Skin of body (tissue), 2 donors: Measurements from ENCODE around the gene RAB19.

DNA sequence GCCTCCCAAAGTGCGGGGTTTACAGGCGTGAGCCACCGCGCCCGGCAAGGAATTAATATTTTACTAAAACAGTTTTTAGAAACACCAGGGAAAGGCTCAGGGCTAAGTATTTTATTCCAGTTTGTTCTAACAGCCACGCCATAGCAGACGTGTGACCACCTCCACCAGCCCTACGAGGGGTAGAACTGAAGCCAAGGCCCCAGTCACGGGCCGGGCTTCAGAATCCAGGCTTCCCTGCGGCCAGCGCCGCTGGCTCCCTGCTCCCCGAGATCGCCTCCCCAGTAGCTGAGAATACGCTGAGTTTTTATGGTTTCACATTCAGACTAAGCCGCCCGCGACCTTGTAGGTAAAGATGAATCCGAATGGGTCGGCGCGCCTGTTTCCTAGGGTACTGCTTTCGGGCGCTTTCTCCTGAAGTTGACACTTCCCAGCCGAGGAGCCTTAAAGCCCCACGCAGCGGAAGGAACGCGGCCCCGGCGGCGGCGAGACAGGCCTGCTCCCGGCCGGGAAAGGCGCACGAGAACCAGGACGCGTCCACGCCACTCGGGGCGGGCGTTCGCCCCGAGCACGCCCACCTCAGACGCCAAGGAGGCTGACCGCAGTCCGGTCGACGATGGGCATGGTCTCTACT is 645 bp upstream of the LUC7L2 start:
- RAMPAGE, long total RNA: no peak

- RAMPAGE, long total RNA: no peak
Observed at GRCh38 chr7:139360673-139361281, 1.1 kb downstream of the LUC7L2 start.

DNA sequence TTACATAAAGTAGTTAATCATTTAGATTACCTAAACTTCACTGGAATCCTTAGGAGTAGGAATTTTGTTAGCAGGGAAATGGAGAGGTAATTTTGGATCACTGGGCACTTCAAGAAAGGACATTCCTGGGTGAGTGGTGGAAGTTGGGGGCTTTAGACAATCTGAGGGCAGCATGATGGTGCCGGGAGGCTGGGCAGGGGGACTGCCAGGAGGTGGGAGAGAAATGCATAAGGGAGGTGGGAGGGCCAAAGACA is 3.1 kb downstream of the LUC7L2 start:
- RAMPAGE, long total RNA: no peak

DNA sequence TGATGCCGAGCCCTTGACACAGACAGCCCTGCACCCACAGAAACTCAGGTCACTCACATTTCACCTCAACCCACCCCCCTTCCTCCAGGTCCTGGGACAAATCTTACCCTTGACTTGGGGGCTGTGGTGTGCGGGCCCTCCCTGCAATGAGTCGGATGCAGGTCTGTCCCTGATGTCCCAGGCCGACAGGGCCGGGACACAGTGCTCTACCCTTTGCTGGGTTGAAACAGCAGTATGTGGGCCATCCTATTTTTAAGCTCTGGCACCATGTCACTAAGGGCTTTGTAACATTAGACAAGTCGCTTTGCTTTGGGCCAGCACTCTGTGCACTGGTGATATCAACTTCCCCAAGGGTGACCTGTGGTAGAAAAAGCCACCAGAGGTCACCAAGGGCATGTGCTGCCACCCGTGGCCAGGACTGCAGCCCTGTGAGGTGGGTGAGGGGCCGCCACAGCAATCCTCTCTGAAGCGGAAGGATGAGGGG is 51.2 kb downstream of the CLEC2L start:
- RAMPAGE, long total RNA: no peak

- RAMPAGE, long total RNA: no peak
Observed at GRCh38 chr7:139624342-139625478, 101.2 kb downstream of the CLEC2L start.

GRCh38 chr7:139658923-139659894 is 118.6 kb downstream of the HIPK2 start:
- RAMPAGE, long total RNA: no peak

- RAMPAGE, long total RNA: no peak
Observed at GRCh38 chr7:139704015-139704731, 73.6 kb downstream of the HIPK2 start.

DNA sequence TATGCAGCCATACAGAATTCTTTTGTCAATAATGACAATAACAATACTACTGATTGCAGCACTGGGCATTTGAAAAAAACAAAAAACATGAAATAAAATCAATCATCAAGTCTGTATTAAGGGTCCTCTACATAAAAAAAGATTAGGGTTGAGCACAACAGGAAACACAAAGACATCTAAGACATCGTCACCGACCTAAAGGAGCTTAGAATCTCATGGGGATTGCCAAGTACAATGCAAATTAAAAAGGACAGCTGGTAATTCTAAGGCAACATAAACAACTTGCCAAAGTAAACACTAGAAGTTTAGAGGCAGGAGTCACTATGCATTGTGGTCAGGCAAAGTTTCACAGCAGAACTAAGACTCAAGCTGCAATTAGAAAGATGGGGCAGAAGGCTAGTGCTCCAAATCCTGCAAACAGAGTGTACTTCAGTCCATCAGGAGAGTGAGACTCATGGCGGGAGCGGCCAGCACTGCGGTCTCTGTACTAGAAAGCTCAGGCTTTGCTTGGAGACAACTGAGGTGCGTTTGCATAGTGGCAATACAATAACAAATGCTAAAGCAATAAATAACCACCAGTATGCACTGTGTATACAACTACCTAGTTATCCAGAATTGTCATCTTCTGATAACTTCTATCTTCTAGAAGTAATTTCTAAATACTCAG is 52.7 kb downstream of the HIPK2 start:
- RAMPAGE, long total RNA: no peak

- RAMPAGE, long total RNA: no peak
Observed at GRCh38 chr7:139844559-139845153, 15.6 kb downstream of the TBXAS1 start.

GRCh38 chr7:139888035-139888975 is 59.2 kb downstream of the TBXAS1 start:
- RAMPAGE, long total RNA: no peak

DNA sequence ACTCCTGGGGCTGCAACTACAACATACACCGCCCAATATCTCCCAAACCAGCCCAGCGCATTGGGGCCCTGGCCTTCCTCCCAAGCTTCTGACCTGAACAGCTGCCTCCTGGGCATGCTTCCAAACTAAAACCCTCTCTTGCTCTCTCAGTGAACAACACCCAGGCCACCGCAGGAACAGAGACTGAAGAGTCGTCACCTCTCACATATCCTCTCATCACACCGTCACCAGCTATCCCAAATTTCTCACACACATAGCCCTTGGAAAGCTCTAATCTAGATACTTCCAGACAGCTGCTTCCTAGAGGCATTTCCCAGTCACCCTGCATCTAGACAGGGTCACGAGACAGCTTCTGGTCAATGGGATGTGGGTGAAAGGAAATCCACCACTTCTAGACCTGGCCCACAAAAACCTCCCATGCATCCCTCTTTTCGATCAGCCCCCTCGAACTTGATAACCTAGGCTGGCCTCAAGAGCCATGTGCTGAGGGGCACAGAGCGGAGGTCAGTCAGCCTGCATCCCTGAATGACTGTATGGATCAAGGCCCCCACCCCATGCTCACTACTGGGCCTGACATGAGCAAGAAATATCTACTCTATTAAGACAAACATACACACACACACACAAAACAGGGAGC is 1.8 kb downstream of the PARP12 start:
- RAMPAGE, long total RNA: no peak

- RAMPAGE, long total RNA: no peak
Observed at GRCh38 chr7:140083933-140084637, 21.3 kb upstream of the PARP12 start.

GRCh38 chr7:140098679-140099397 is 36.1 kb upstream of the PARP12 start:
- RAMPAGE, long total RNA: no peak

- RAMPAGE, long total RNA: no peak
Observed at GRCh38 chr7:140146538-140147547, 29.9 kb downstream of the KDM7A start.

DNA sequence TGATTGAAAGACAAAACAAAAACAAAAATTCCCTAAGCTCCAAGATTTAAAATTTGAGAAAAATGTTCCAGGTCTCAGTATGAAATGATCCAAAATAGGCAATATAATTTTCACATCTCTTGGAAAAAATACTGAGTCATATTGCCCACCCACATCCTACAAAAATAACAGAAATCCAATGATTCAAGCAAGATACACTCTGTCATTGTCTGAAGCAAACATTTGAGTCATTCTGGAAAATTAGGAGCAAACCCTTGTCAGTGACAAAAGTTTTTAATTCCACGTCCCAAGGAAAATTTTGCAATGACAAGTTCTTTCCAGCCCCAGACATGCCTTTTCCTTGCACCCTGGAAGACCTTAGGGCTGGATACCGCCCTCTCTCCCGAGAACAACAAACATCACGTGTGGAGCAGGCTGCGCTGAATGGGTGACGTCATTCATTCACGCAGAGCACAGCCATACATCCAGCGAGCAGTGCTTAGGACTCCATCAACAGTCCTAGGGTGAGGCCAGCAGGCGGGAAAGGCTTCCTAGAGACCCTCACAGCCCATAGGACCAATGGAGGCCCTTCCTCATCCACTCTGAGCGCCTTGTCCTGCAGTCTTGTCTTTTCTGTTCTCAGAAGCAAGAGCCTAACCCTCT is 23.3 kb upstream of the KDM7A start:
- RAMPAGE, long total RNA: no peak

DNA sequence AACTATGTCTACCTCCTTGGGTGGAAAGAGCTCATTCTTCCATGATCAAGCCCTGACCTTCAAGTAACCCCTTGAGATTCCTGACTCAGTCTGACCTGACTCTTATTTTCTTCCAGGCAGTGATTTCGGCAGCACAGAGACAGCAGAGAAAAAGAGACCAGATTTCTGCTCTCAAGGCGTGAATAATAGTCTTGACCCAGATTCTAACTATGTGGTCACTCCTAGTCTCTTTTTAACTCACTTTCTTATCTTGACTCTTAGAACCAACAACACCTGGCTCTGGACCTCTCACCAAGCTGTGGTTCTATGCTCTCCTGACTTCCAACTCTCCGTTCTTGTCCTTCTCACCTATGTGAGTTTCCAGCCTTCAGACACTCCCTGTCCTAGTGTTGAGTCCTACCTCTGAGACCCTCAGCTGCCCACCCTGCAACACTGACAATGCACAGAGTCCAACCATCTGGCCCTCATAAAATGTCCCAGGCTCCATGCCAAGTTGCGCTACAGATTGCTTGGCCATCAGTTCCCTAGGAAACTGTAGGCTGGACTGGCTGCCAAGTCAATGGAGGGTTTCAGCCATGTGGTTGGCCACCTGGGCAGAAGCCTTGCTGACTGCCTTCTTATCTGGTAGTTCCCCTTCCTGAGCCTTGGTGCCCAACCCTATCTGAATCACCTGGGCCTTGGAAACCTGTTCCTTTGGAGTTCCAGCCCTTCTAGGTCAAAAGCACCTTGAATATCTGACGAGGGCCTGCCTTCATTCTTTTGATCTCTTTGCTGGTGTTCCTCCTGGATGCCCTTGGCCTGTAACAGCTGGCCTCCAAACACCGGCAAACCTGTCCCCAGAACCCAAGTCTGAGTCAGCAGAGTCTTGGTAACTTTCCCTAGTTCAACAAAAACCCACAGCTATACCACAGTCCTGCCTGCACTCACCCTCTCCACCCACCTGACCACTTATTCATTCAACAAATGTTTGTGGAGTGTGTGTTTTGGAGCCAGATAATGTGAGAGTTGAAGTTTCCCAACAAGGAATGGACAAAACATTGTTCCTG is 37.2 kb upstream of the KDM7A start:
- RAMPAGE, long total RNA: no peak

- RAMPAGE, long total RNA: no peak
Observed at GRCh38 chr7:140275410-140276019, 98.7 kb upstream of the KDM7A start.

GRCh38 chr7:140315961-140316769 is 82.2 kb downstream of the SLC37A3 start:
- RAMPAGE, long total RNA: no peak

DNA sequence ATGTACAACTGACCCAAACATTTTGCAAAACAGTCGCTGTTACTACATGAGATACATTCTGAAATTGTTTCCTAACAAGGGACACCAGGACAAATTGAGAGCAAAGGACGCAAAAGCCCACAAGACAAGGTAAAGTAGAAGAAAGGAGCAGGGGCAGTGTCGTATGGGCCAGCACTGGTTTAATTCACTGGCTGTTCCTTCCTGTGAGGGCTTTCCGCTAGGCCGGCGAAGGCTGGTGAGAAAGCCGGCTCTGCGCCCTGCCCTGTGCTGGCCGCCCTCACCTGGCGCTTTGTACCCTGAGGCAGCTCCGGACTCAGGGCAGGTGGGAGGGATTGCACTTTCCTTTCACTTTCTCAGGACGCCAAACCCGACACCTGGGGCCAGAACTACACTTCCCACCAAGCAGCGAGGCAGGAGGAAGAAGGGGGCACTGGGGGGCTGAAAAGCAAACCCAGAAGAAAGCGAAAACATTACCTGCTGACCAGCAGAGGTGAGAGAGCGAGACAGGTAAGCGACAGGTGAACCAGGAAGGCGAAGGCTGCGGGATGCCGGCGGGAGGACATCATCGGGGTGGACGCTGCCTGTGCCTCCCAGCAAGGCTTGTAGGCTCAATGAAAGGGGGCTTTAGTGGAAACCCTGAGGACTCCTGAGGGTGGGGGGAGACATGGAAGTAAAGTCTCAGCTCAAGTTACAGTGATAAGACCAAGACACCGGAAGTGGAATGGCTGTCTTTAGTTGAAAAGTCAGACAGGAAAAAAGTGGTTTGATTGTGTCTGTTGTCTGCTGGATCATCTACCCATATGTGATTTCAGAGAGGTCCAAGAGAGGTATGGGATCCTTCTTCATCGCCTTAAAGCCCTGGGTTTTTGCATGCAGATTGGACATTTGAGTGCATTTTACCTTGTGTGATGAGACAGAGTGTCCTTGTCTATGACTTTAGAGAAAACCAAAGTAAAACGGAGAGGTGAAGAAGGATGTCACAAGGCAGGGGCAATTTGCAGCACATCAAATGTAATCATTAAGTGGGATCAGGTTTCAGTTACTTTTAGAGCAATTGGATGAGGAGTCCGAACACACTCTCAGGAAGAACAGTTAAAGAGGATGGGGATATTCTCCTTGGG is at the start of gene RAB19:
Gene RAB19 (plus strand): TSS at position 348 of the 1,121 bp plus-strand sequence.
- RAMPAGE, long total RNA: no peak

- RAMPAGE, long total RNA: no peak
Observed at GRCh38 chr7:140455627-140456090, 23.6 kb downstream of the MKRN1 start.